Measurements from ENCODE around the gene PLXNB3.

DNA sequence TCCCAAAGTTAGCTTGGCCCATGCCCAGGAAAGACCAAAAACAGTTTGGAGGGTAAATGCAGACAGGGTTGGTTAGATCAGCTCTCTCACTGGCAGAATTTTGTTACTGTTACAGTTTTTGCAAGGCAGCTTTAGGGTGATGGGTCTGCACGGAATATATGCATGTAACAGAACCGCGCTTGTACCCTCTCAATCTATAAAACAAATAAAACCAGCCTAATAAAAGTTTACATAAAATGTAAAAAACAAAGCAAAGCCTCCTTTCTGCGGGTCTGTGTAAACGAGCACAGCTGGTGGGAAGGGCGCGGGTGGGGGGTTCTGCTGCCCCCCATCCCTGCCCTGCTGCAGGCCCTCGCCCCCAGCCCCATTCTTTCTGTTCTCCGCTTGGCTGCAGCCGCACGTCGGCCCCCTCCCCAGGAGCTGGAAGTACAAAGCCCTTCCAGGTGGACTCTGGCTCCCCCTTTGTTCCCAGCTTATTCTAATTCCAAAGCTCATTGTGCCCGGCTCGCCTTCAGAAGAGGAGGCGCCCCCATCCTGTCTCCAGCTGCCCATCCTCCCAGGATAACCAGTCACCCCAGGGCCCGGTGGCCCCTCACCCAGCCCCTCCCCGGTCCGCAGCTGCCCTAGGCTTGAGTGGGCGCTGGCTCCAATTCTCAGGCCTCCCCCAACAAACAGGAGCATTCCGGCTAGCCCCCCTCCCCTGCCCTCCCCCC is 3.4 kb upstream of the SLC6A8 start:
- PRO-cap = no peak

DNA sequence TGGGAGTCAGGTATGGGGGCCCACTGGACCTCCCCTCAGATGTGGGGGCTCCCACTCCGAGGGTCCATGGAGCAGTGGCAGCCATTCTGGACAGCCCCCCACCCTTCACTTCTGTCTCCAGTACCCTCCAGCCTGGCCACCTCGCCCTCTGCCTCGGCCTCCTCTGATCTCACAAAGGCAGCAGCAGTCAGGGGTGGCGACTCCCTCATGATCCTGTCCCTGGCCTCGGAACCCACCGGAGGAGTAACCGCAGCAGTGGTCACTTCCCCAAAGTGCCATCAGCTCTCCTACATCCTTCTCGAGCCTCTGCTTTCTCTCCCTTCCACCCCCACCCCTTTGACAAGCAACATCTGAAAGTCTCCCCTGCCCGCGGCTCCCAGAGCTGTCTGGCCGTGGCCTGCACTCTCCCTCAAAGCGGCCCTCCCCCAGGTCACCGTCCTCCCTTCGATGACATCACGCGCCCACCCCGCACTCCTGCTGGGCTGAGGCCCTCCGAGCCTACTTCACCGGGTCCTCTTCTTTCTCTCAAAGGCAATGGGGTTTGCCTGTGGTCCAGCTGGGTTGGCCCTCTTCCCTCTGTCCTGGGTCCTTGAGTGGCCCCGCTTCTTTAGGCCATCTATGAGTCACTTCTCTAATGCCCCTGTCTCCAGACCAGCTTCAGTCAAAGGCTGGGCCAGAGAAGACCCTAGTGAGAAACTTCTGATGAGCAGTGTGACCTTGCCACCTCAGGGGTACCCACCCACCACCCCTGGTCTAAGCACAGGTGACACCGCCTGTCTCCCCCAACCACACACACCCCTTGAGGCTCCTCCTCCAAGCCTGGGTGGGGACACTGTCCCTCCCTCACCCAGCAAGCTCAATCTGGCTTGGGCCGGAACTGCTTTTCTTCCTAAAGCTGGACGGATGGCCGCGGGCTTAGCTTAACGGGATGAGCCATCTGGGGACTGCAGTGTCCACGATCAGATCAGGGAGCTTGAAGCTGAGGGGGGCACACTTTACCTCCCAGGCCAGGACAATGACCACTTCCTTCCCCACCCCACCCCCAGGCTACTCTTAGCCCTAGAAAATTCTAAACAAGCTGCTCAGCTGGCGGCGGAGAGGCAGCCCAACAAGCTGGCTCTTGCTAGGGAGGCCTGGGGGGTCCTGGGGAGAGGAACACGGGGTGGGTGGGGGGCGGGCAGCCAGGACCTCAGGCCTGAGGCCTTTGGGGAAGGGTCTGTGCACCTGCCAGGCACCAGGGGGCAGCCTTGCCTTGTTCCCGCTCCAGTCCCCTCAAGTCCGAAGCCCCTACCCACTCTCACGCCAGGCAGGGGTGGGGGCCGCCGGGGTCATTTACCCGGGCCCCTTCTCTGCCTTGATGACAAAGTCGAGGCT is 1.2 kb upstream of the SLC6A8 start:
- PRO-cap = no peak

GRCh38 chrX:153722563-153723169 is 1.5 kb downstream of the BCAP31 start:
- PRO-cap = unidirectional peak, plus-strand start at chrX:153723089

GRCh38 chrX:153763965-153764368 is at the start of gene PLXNB3:
Gene PLXNB3, plus strand, starts transcription at chrX:153764249.
- PRO-cap = unidirectional peak, plus-strand start at chrX:153764221

DNA sequence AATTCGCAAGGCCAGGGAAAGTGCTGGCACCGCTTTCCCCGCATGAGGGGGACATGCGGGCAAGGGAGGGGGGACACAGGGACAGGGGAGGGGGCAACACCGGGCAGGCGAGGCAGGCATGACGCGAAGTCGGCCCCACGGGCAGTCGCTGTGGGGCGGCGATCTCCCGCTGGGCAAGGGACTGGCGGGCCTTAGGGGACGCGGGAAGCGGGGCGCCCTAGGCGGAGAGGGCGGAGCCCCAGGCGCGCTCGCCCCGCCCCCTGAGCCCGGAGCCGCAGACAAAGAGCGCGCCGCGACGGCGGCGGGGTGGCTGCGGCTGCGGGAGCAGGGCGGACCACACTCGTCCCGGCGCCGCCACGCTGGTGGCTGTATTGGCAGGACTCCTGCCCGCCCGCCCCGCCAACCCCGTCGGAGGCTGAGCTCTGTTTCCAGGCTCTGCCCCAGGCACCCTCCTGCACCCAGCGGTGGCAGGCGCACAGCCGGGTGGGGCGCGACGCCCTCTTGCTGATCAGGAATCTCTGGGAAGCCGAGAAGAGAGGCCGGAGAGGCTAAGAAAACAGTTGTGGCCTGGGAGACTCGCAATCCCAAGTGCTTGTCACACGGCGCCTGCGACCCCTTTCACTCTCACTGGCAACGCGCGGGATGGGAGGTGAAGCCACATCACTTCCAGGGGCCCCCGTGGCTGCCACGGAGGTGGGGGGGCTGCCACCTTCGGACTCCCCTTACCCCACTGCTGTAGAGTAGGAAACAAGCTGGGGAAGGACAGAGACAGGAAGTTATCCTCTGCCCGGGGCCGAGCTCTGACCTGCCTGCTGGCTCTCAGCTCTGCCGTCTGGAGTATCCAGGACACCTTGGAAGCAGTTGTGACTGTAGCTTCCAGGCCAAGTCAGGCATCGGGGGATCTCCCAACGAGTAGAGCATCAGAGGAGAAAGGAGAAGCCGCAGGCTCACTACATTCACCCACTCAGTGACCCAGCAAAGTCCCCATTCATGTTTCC is 11.2 kb downstream of the PDZD4 start:
- PRO-cap = unidirectional peak, plus-strand start at position 339 of the sequence

DNA sequence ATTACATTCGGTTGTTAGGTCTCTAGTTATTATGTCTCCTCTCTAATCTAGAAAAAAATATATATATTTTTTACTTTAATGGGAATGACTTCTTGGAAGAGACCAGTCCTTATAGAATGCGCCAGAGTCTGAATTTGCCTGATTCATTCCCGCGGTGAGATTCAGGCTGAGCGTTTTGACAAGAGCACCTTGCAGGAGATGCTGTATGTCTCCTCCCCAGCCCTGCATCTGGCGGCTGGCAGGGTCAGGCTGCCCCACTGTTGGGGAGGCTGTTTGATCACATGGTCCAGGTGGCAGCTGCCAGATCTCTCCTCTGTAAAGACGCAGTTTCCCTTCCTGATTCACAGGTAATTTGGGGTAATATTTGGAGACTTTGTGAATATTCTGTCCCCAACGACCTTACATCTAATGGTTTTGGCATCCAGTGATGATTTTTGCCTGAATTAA is 9.7 kb downstream of the PDZD4 start:
- PRO-cap = no peak

DNA sequence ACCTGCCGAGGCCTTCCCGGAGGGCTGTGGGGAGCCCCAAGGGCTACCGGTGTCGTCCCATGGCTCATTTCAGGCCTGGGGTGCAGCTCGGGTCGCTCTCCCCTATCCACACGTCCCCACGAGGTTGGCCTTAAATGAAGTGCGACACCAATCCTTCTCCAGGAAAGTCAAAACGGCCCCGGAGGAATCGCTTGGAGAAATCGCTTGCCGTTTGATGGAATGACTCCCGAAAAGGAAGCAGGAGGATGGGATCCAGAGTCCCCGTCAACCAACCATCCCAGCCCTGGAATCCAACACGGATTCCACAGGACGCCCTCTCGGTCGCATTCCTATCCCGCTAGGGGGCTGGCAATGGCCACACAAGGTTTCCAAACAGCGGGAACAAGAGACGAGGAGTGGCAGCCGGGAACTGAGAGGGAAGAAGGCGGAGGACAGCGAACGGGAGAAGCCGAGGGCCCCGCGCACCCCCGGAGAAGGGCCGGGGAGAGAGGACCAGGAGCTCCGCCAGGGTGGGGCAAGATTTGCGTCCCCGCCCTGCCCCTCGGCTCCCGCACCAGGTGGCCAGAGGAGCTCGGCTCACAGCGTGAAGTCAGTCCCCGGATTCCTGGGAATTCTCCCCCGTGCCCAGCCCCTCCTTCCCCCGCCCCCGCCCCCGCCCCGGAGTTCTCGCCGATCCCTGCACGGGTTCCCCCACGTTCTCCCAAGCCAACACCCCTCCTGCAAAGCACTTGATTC is 1.6 kb downstream of the PDZD4 start:
- PRO-cap = no peak

DNA sequence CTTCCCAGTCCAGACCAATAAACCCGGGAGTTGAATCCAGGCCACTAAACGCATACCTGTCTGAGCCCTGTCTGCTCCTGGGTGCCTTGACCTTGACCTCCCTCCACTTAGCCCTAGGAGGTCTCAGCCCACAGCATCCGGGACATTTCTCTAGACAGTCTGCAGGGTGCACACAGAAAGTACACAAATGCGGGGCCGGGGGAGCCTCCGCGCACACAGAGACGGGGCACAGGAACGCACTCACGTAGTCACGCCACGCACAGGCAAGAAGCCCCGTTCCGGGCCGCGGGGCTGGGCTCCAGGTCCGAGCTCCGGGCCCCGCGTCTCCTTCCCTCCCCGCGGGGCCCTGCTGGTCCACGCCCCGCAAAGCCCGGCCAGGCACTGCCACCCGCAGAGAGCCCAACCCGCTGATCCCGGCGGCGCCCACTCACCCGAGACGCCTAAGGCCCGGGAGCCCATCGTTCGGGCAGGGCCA is 1.0 kb downstream of the PDZD4 start:
- PRO-cap = no peak

DNA sequence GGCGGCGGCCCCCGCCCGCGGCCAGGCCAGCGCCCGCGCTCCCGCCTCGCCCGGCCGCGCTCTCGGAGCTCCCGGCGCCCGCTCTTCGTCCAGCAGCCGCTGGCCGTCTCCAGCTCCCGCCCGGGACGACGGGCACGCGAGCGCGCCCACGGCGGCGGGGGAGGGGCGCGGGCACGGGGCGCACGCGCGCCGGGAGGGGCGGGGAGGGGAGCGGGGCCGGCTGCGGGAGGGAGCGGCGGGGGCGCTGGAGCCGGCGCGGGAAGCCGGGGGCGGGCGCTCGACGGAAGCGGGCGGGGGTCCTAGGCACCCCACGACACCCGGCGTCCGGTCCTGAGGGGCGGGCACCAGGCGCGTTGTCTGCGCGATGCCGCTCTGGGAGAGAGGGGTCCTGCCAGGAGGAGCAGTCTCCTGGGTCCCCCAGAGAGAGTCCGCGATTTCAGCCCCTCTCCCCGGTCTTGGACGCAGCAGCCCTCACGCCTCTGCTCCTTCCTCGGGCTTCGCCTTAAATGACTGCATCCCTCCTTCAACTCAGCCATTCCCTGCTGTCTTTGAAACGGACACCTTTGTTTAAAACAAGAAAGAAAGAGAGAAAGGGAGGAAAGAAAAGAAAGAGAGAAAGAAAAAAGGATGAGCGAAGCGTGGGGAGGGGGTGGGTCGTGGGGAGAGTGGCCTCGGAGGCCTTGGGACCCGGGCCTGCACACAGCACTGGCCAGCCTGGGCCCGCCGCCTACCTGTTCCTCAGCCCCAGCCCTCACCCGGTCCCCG is 615 bp upstream of the PDZD4 start:
- PRO-cap = unidirectional peak, minus-strand start at position 109 of the sequence

DNA sequence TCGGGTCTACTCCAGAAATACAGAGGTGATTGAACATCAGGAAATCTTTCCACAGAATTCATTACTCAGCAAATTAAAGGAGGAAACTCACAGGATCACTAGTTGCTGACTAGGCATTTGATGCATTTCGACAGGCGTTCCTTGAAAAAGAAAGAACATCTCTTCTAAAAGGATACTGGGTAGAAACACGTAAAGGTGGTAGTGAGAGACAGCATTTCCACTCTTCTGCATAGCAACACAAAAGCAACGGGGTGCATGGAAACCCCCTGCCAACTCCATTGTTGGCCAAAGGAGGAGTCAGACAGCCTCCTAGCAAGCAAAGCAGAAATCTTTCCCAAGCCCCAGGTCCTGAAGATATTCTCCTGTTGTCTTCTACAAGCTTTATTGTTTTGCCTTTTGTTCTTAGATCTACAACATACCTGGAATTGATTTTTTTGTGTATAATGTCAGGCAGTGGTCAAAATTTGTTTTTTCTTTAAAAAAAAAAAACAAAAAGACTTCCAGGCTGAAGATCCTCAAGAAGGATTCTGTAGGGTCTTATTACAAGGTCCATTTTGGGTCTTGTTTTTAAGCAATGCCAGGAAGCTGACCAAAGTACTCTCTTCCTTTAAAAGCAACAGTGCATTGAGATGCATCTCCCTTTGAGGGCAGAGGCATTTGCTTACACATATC is 14.4 kb upstream of the PDZD4 start:
- PRO-cap = no peak

GRCh38 chrX:153999589-154000464 is 19.9 kb downstream of the IRAK1 start:
- PRO-cap = no peak

DNA sequence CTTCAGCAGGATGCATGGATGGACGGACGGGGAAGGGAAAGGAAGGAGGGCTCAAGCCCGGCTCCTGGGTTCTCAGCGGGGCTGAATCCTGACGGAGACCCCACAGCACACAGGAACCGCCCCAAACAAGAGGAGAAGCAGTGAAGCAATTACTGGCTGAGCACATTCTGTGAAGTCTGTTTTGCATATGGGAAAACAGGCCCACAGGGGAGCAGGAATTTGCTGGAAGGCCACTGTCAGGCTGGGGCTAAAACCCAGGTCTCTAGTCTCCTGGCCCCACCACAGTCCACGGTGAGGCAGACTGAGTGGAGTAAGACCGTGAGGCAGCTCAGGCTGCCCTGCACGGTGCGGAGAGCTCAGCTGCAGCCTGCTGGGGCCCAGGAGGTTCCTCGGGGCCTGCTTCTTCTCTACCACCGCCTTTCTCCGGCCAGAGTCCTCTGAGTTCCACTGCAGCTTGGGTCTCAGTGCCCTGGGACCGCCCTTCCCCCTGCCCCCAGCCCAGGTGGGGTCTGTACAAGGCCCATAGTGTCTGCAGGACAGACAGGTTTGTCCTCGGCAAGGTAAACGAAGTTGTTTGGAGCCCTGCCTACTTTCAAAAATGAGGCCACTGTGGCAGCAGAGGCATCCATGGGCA is 4.3 kb downstream of the IRAK1 start:
- PRO-cap = no peak

GRCh38 chrX:154019134-154019380 is 645 bp downstream of the IRAK1 start:
- PRO-cap = unidirectional peak, plus-strand start at chrX:154019245

- PRO-cap = no peak
Measured at GRCh38 chrX:154326914-154327960, 31.6 kb downstream of the TKTL1 start.

GRCh38 chrX:154334094-154334405 is 38.5 kb downstream of the TKTL1 start:
- PRO-cap = no peak

DNA sequence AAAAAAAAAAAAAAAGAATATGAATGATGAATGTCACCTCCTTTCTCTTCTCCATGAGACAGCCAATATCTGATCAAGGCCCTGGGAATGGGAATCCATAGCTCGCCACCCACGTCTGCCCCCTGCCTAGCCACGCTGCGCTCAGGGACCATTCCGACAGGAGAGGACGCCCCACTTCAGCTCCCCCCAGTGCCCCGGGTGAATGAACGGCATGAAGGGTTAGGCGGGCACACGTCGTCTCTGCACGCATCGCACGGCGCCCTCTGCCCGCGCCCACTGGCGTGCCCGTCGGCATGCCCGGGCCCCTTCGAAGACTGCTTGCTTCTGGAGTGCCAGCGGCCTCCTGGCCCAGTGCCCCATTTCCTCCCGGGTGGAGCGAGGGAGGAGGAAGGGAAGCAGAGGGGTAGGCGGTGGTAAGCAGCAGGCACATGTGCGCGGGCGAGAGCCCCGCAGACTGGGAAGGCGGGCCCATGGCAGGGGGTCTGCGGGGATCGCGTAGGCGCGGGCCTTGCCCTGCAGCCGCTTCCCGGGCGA is 1.2 kb upstream of the EMD start:
- PRO-cap = no peak

GRCh38 chrX:154378406-154379117 is 533 bp upstream of the EMD start:
- PRO-cap = unidirectional peak, minus-strand start at chrX:154378652; bidirectional peak, plus-strand start at chrX:154379347, minus-strand start at chrX:154378930

DNA sequence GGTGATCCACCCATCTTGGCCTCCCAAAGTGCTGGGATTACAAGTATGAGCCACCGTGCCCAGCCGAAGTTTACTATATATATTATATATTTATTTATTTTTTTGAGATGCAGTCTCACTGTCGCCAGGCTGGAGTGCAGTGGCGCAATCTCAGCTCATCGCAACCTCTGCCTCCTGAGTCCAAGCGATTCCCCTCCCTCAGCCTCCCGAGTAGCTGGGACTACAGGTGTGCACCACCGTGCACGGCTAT is 3.1 kb downstream of the EMD start:
- PRO-cap = no peak

GRCh38 chrX:154441306-154441824 is 2.6 kb upstream of the FAM50A start:
- PRO-cap = no peak

- PRO-cap = no peak
Measured at GRCh38 chrX:154460829-154461564, 2.9 kb downstream of the PLXNA3 start.

Data from jejunum (tissue), 1 donor.